HepG2 (cell line): ENCODE measurements around a stretch of chr3.

DNA sequence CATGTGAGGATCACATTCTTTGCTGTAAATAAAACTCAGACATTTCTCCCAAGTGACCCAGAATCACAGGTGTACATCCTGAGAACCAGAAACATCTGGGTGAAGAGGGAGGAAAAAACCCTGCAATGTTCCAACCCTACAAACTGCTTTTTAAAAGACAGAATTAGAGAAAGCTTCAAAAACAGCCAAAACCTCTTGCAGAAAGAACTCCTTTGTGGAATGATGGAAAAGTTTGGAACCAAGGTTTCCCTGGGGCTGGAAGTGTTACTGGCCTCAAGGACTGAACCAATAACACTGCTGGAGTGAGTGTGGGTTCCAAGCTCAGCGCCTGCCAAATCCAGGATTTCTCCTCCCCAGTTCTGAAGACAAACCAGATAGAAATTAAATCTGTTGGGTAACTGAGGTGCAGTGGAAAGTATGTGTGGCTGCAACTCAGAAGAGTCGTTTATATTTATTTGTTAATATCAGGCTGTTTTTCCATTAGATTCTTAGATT lies 66.6 kb upstream of the FNDC3B start:
- RRBS, 2 experiments, result no CpG with 5 or more reads among the region's 2 CpGs
CAGE:
- cytosol, long polyA minus RNA, result no peak
- cytosol, long polyA plus RNA, result no peak
- long polyA plus RNA, result no peak
- nucleus, long polyA minus RNA, result no peak
- nucleus, long polyA plus RNA, result no peak

DNA sequence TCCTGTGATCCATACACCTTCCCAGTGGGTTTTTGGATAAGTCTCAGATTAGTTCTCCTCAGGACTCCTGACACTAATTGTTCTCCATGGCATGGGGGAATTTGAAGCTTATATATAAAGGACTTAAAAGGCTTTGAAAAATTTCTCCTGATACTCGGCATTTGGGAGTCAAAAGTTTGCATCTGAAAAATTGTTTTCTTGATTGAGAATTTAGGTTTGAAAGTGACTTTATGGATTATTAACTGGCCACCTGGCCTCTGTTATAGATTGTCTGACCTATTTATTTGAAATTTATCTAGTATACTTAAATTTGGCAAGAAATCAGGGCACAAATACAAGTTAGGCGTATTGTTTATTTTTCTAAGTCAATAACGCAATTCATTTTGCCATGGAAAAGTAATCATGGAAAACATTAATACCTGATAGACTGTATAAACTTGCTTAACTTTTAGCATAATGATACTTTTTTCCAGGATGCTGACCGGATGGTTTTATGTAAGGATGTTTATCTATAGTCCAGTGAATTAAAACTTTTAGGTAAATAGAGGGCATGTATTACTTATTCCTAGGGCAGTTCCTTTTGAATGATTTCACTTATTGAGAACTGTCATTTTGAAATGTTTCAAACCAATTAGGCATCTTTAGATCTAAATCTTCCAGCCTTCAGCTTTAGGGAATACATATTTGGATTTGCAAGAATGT lies 20.1 kb downstream of the FNDC3B start:
- RRBS, 2 experiments, result no CpG with 5 or more reads among the region's 4 CpGs
CAGE:
- cytosol, long polyA minus RNA, result no peak
- cytosol, long polyA plus RNA, result no peak
- long polyA plus RNA, result no peak
- nucleus, long polyA minus RNA, result no peak
- nucleus, long polyA plus RNA, result no peak

DNA sequence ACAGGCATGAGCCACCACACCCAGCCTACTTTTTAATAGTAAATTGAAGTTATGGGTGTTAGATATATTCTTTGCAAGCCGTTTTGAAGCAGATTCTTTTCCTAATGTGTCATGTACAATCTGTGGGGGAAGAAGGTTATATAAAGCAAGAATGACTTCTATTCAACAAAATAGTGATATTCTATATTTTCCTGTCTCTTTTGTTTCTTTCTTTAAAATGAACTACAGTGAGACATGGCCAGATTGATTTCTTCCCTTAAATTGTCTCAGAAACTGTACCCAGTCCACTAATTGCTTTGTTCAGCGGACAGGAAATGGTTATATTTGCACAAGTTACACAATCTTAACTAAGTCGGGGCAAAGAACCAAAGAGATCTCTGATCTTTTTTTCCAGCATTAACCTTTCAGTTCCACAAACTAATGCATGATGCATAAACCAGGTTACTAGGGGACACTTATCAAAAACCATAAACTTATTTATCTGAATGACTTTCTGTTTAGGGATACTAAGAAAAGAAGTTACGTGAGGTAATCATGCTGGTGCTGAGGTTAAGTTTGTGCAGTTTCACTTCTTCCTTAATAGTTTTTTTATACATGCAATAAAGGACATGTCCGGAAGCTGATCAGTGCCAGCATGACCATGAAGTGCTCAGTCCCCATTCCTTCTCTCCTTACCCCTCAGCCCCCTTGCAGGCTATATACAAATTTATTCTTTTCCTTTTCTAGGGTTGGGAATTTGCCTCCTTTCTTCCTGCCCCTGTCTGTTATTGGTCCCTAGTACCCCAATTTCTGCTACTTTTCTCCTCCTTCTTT lies 22.3 kb downstream of the FNDC3B start:
- RRBS, 2 experiments, result no CpG with 5 or more reads among the region's 5 CpGs
CAGE:
- cytosol, long polyA minus RNA, result no peak
- cytosol, long polyA plus RNA, result no peak
- long polyA plus RNA, result no peak
- nucleus, long polyA minus RNA, result no peak
- nucleus, long polyA plus RNA, result no peak

GRCh38 chr3:172089341-172090039 lies 50.1 kb downstream of the FNDC3B start:
- RRBS, 2 experiments, result no CpG with 5 or more reads among the region's 11 CpGs
CAGE:
- cytosol, long polyA minus RNA, result no peak
- cytosol, long polyA plus RNA, result no peak
- long polyA plus RNA, result no peak
- nucleus, long polyA minus RNA, result start-site peak on the plus strand at chr3:172089537-172089606, 65 reads; start-site peak on the minus strand at chr3:172089675-172089718, 7 reads; start-site peak on the plus strand at chr3:172089931-172090047, 99 reads
- nucleus, long polyA plus RNA, result no peak

DNA sequence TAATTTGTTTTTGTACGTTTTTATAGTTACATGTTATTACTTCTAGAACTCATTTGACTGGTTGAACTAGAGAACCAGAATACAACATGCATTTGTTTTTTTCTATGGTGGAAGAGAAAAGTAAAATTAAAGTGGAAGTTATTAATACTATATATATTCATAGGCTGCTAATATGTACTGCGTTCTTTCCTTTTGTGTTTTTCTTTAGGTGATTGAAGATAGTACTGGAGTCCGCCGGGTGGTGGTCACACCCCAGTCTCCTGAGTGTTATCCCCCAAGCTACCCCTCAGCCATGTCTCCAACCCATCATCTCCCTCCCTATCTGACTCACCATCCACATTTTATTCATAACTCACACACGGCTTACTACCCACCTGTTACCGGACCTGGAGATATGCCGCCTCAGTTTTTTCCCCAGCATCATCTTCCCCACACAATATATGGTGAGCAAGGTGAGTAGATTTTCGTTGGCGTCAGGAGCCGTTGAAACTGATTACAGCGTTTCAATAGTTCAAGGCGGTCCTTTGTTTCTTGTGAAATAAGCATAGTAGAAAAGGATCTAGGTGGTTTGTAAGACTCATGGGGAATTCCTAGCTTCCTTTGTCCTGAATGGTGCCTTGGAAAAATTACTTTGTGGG lies 200.8 kb downstream of the GHSR start:
- RRBS, 2 experiments, result no CpG with 5 or more reads among the region's 12 CpGs
CAGE:
- cytosol, long polyA minus RNA, result start-site peak on the plus strand centred at position 335 of the sequence, 237 bp wide, 188 reads
- cytosol, long polyA plus RNA, result no peak
- long polyA plus RNA, result start-site peak on the plus strand centred at position 241 of the sequence, 10 bp wide, 220 and 140 reads in 2 replicates
- nucleus, long polyA minus RNA, result no peak
- nucleus, long polyA plus RNA, result no peak

DNA sequence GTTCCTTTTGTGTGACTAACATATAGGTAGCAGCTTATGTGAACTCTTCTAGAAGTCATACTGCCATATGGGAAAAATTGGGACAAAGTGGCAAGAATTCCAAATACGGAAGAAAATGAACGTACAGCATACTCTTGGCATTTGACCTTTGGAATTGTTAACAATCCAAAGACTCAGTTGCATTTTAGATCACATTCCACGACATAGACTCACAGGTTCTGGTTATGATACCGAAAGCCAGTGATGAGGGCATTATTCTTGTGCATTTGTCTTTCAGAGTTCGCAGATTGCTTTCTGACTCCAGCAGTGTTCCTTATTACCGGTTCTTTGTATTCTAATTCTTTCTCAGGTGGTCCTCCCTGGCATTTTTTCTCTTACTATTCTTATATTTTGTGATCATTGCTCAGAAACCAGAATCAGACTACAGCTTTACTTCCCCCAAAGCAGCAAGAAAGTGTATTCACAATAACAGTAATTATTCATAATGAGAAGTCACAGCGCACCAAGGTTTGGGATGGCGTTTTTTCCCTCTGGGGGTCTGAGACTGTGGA lies 190.1 kb downstream of the GHSR start:
- RRBS, 2 experiments, result no CpG with 5 or more reads among the region's 8 CpGs
CAGE:
- cytosol, long polyA minus RNA, result no peak
- cytosol, long polyA plus RNA, result no peak
- long polyA plus RNA, result no peak
- nucleus, long polyA minus RNA, result start-site peak on the plus strand centred at position 81 of the sequence, 349 bp wide, 498 reads
- nucleus, long polyA plus RNA, result no peak

DNA sequence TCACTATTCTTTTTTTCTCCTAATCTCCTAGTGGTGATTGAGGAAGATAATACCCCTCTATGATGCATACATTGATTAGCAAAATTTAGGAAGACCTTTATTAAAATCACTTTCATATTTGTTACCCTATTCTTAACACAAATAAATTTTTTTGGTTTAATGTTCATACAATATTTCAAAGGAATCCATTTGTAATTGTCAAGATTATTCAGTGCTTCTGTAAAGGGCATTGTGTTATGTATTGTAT lies 145.8 kb downstream of the GHSR start:
CAGE:
- cytosol, long polyA minus RNA, result no peak
- cytosol, long polyA plus RNA, result no peak
- long polyA plus RNA, result no peak
- nucleus, long polyA minus RNA, result no peak
- nucleus, long polyA plus RNA, result no peak

DNA sequence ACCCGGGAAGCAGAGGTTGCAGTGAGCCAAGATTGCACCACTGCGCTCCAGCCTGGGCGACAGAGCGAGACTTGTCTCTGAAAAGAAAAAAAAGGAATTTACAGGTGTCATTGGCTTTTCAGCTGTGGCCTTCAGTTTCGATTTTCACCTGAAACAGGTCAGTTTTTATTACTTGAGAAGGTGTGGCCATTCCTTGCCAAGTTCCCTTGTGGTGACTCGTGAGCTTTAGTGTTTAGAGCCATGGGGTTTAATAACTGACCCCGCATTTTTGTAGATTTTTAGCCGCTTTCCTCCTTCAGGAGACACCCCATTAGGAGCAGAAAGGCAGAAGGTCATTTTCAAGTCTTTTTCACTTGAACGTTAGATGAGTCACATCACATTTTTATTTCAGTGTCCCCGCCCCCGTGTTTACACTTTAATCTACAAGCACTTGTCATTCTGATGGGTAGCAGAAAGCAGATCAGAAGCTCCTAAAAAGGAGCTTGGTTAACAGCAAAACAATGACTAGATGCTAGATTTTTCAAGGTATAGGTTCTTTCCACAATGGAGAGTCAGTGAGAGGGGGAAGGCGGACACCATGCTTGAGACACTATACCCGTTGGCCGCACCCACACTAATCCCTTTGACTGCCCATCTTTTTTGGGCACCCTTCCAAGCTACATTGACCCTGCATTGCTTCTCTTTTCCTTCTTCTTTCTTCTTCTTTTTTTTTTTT lies 132.8 kb downstream of the GHSR start:
- RRBS, 2 experiments, result no CpG with 5 or more reads among the region's 14 CpGs
CAGE:
- cytosol, long polyA minus RNA, result no peak
- cytosol, long polyA plus RNA, result no peak
- long polyA plus RNA, result no peak
- nucleus, long polyA minus RNA, result no peak
- nucleus, long polyA plus RNA, result no peak

- RRBS, 2 experiments, result no CpG with 5 or more reads among the region's 8 CpGs
CAGE:
- cytosol, long polyA minus RNA, result no peak
- cytosol, long polyA plus RNA, result no peak
- long polyA plus RNA, result no peak
- nucleus, long polyA minus RNA, result no peak
- nucleus, long polyA plus RNA, result no peak
Measured at GRCh38 chr3:172367356-172368129, 80.7 kb downstream of the GHSR start.

GRCh38 chr3:172536332-172537033 lies 13.3 kb upstream of the TNFSF10 start:
- RRBS, 2 experiments, result no CpG with 5 or more reads among the region's 3 CpGs
CAGE:
- cytosol, long polyA minus RNA, result no peak
- cytosol, long polyA plus RNA, result no peak
- long polyA plus RNA, result no peak
- nucleus, long polyA minus RNA, result no peak
- nucleus, long polyA plus RNA, result no peak

GRCh38 chr3:172553007-172553502 lies 29.8 kb upstream of the TNFSF10 start:
- RRBS, 2 experiments, result no CpG with 5 or more reads among the region's 6 CpGs
CAGE:
- cytosol, long polyA minus RNA, result no peak
- cytosol, long polyA plus RNA, result no peak
- long polyA plus RNA, result no peak
- nucleus, long polyA minus RNA, result no peak
- nucleus, long polyA plus RNA, result no peak

- RRBS, 2 experiments, result no CpG with 5 or more reads among the region's 10 CpGs
CAGE:
- cytosol, long polyA minus RNA, result no peak
- cytosol, long polyA plus RNA, result no peak
- long polyA plus RNA, result no peak
- nucleus, long polyA minus RNA, result no peak
- nucleus, long polyA plus RNA, result no peak
Measured at GRCh38 chr3:172592121-172592692, 69.0 kb upstream of the TNFSF10 start.

GRCh38 chr3:172685681-172686335 lies 25.1 kb downstream of the NCEH1 start:
- RRBS, 2 experiments, result no CpG with 5 or more reads among the region's 4 CpGs
CAGE:
- cytosol, long polyA minus RNA, result no peak
- cytosol, long polyA plus RNA, result no peak
- long polyA plus RNA, result no peak
- nucleus, long polyA minus RNA, result no peak
- nucleus, long polyA plus RNA, result no peak

DNA sequence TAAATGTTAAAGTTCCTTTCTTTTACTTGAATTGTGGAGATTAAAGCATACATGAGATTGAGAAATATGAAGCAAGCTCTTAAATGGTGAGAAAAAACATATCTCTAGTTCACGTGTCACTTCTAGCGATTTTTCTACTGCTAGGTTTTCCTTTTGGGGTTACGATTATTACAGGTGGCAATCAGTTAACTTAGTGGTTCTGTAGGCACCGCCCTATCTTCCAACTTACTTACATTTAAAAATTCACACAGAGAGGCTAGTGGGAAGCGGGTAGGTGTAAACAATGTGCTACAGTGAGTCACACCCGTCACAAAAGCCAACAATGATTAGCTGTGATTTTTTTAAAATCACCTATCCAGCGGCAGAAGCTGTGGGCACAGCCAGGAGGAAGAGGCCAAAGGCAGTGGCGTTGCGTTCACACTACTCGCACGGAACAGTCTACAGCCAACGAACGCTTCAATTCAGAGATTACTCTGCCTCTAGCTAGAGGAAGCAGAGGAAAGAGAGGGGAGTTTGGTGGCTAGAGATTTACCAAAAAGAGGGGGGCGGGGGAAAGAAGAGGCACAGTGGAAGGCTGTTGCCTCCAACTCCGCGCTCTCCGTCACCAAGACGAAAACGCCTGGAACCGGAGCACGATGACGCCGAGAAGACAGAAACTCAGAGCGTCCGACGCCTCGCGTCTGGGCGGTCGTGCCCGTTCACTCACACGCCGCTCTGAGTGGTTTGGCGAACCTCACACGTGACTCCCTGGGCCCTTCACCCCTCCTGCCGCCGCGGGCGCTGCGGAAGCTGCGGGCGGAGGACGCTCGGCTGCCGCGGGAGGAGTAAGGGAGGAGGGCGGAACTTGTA lies 2.4 kb upstream of the NLGN1 start:
- RRBS, 2 experiments, result no CpG with 5 or more reads among the region's 47 CpGs
CAGE:
- cytosol, long polyA minus RNA, result no peak
- cytosol, long polyA plus RNA, result no peak
- long polyA plus RNA, result no peak
- nucleus, long polyA minus RNA, result no peak
- nucleus, long polyA plus RNA, result no peak

DNA sequence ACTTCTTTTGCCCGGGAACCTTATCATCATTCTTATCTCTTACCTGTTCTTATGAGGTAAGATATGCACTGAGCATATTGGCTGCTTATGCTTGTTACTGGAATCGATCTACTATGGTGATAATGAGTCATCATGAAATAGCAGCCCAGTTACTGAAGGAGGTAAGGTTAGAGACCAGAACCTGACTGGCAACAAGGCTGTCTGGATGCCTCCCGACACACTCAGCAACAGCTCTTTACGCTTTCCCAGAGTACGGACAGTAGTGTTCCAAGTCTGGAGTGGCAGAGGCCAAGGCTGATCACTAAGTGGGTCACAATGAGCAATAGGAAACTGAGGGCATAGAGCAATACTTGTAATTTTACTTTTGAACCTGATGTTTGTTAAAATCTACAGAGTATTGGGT lies 314.1 kb downstream of the NLGN1 start:
- RRBS, 2 experiments, result no CpG with 5 or more reads among the region's 5 CpGs
CAGE:
- cytosol, long polyA minus RNA, result no peak
- cytosol, long polyA plus RNA, result no peak
- long polyA plus RNA, result no peak
- nucleus, long polyA minus RNA, result no peak
- nucleus, long polyA plus RNA, result no peak

DNA sequence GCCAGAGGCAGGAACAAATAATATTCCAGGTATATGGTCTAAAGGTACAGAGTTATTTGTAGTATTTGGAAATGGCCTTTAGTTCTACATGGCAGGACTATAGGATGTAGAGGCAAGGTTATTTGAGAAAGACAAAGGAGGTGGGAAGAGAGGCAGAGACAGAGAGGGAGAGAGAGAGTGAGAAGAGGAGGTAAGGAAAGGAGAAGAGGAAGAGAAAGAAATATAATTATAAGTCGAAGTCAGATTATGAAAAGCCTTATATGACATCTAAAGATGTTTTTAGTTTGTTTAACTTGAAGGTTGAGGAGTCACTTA lies 260.2 kb downstream of the NAALADL2 start:
- RRBS, 2 experiments, result no CpG with 5 or more reads among the region's 1 CpG
CAGE:
- cytosol, long polyA minus RNA, result no peak
- cytosol, long polyA plus RNA, result no peak
- long polyA plus RNA, result no peak
- nucleus, long polyA minus RNA, result no peak
- nucleus, long polyA plus RNA, result no peak

DNA sequence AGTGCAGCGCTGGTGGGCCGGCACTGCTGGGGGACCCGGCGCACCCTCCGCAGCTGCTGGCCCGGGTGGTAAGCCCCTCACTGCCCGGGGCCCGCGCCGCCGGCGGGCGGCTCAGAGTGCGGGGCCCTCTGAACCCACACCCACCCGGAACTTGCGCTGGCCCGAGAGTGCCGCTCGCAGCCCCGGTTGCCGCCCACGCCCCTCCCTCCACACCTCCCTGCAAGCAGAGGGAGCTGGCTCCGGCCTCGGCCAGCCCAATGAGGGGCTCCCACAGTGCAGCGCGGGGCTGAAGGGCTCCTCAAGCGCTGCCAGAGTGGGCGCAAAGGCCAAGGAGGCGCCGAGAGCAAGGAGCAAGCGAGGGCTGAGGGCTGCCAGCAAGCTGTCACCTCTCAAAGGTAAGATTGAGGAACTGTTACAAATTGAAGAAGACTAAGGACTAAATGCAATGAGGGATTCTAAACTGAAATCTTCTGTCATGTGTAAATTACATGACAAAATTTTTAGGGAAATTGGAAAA lies 834.8 kb downstream of the TBL1XR1 start:
- RRBS, 2 experiments, result 94 to 96% methylated on average over 5 of the region's 31 CpGs
CAGE:
- cytosol, long polyA minus RNA, result no peak
- cytosol, long polyA plus RNA, result no peak
- long polyA plus RNA, result no peak
- nucleus, long polyA minus RNA, result no peak
- nucleus, long polyA plus RNA, result no peak

GRCh38 chr3:177057226-177058357 lies 139.7 kb downstream of the TBL1XR1 start:
- RRBS, 2 experiments, result no CpG with 5 or more reads among the region's 7 CpGs
CAGE:
- cytosol, long polyA minus RNA, result no peak
- cytosol, long polyA plus RNA, result no peak
- long polyA plus RNA, result no peak
- nucleus, long polyA minus RNA, result no peak
- nucleus, long polyA plus RNA, result no peak

DNA sequence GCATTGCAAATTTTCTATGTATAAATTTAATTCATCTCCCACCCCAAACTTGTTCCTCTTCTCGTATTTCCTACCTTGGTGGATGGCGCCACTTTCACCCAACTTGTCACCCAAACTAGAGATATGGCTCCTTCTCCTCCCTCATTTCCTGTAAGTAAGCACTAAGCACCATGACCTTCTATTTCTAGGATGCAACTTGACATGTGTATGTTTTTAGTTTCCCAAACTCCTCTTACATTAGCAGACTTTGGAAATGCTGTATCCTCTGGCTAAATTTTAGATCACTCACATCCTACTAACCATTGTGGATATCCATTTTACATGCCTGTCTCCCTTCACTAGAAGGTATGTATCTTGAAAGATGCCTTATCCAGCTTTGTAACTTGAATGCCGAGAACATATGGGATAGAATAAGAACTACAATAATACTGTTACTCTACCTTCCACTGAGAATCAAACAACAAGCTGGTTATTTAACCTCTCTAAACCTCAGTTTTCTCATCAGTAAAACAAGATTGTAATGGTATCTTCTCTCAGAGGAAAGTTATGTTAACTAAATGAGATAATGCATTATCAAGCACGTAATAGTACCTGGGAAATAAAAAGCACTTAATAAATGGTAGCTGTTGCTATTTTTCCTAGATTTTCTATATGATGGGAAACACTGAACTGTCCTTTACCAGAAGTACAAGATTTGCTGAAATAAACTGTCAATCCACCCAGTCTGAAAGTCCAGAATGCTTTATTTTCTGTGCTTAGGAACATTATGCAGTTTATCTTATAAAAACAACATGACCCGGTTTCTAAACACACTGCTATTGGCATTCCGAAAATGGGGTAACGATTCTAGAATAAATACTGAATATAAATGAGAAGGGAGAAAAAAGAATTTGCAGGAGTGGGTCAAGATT lies 80.8 kb downstream of the TBL1XR1 start:
- RRBS, 2 experiments, result no CpG with 5 or more reads among the region's 7 CpGs
CAGE:
- cytosol, long polyA minus RNA, result no peak
- cytosol, long polyA plus RNA, result no peak
- long polyA plus RNA, result no peak
- nucleus, long polyA minus RNA, result no peak
- nucleus, long polyA plus RNA, result no peak

DNA sequence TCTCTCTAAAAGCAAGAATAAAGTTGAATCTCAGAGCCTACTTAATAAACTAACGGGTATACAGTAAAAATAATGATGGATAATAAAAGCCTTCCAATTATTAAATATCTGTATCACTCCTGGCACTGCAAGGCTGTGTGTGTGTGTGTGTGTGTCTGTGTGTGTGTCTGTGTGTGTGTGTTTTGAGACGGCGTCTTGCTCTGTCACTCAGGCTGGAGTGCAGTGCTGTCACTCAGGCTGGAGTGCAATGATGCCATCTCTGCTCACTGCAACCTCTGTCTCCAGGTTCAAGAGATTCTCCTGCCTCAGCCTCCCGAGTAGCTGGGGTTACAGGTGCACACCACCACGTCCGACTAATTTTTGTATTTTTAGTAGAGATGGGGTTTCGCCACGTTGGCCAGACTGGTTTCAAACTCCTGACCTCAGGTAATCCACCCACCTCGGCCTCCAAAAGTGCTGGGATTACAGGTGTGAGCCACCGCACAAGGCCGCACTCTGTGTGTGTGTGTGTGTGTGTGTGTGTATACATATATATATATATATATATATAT lies 62.4 kb downstream of the TBL1XR1 start:
- RRBS, 2 experiments, result no CpG with 5 or more reads among the region's 11 CpGs
CAGE:
- cytosol, long polyA minus RNA, result no peak
- cytosol, long polyA plus RNA, result no peak
- long polyA plus RNA, result no peak
- nucleus, long polyA minus RNA, result no peak
- nucleus, long polyA plus RNA, result no peak